Pericardium fibroblast (primary cell): ENCODE data around the genes CLCA4 and GBP4.

GRCh38 chr1:85579982-85580317 lies 611 bp upstream of the CCN1 start:
- RAMPAGE, long total RNA = no peak

DNA sequence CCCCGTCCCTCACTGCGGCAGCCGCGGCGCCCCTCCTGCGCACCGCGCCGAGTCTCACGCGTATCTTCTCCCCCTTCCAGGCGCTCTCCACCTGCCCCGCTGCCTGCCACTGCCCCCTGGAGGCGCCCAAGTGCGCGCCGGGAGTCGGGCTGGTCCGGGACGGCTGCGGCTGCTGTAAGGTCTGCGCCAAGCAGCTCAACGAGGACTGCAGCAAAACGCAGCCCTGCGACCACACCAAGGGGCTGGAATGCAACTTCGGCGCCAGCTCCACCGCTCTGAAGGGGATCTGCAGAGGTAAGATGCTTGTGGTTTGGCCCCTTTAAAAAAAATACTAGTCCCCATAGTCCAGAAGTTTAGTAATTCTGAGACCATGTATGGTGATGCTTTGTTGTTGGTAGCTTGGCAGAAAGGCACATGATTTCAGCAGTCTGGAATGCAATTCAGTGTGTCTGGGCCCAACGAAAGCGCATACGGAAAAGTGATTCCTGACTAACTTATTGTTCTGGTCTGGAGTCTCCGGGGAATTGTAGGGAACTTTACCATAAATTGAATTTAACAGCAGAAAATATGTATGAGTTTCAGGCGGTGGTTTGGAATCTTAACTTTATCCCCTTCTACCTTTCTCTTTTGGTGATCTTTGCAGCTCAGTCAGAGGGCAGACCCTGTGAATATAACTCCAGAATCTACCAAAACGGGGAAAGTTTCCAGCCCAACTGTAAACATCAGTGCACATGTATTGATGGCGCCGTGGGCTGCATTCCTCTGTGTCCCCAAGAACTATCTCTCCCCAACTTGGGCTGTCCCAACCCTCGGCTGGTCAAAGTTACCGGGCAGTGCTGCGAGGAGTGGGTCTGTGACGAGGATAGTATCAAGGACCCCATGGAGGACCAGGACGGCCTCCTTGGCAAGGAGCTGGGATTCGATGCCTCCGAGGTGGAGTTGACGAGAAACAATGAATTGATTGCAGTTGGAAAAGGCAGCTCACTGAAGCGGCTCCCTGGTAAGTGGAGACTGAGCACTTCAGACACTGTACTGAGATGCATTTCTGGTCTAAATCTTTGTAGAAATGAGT lies 1.1 kb downstream of the CCN1 start:
- RAMPAGE, long total RNA = no peak

DNA sequence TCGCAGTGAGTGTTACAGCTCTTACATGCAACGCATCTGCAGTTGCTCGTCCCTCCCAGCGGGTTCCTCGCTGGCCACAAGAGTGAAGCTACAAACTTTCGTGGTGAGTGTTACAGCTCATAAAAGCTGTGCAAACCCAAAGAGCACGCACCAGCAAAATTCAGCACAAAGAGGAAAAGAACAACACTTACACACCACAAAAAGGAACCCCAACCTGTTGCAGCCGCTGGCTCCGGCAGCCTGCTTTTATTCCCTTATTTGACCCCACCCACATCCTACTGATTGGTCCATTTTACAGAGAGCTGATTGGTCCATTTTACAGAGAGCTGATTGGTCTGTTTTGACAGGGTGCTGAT lies 23.6 kb upstream of the CLCA4 start:
- RAMPAGE, long total RNA = no peak

- RAMPAGE, long total RNA = no peak
These were observed at the start of gene CLCA4 for GRCh38 chr1:86546731-86547466. Gene CLCA4, plus strand, starts transcription at chr1:86547078.

GRCh38 chr1:86746022-86746379 lies 41.6 kb downstream of the SH3GLB1 start:
- RAMPAGE, long total RNA = no peak

GRCh38 chr1:86749069-86750099 lies 45.0 kb downstream of the SH3GLB1 start:
- RAMPAGE, long total RNA = no peak

GRCh38 chr1:87328419-87328600 lies 370 bp upstream of the LMO4 start:
- RAMPAGE, long total RNA = no peak

DNA sequence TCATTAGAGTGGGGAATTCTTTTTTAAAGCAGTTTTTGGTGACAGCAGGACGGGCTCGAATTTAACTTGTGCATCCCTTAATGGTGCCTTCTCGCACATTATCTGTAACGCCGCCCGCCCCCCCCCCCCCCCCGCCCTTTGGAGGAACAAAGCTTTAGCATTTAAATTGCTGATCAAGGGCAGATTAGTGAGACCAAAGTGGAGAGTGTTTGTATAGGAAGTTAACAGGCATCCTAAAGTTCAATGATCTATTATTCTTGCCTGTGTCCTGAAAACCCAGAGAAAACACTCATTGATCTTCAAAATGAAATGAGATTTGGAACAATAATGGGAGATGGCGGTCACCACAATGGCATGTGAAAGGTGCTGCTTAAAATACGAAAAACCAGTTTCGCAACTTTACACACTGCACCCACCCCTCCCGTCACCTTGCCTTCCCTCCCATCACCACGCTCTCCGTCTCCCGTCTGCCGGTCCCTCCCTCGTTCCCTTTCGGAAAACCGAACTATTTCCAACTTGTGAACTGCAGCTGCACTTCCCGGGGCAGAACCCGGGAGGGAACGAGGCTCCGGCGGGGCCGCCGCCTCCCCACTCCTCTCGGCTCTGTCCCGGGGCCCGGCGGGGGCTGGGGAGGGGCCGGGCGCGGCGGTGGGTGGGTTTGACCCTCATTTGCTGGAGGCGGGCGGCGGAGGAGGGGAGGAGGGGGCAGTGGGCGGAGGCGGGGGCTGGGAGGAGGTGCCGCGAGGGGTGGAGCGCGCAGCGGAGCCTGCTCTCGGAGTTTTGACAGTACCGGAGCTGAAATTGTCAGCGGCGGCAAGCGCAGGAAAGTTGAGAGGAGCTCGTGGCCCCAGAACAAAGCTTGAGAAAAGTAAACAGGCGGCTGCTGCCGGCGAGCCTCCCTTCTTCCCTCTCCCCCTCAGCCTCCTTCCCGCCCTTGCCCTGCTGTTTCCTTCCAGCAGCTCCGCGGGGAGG lies 2.6 kb downstream of the LMO4 start:
- RAMPAGE, long total RNA = no peak

DNA sequence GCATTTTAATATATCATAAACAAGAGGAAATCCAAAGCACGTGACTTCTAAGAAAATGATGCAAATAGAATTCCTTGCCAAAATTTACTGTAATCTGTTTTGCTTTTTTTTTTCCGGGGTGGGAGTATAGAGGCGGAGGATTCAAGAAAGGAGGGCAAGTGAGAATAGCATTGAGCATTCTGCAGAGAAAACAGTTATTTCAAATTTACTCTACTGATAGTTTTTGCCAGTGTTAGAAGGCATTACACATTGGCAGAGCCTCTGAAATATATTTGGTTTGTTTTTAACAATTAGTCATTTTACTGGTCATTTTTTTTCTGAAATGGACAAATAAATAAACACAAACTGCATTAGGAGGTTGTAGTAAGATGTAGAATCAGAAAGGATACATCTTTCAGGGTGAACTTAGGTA lies 498.4 kb downstream of the LMO4 start:
- RAMPAGE, long total RNA = no peak

DNA sequence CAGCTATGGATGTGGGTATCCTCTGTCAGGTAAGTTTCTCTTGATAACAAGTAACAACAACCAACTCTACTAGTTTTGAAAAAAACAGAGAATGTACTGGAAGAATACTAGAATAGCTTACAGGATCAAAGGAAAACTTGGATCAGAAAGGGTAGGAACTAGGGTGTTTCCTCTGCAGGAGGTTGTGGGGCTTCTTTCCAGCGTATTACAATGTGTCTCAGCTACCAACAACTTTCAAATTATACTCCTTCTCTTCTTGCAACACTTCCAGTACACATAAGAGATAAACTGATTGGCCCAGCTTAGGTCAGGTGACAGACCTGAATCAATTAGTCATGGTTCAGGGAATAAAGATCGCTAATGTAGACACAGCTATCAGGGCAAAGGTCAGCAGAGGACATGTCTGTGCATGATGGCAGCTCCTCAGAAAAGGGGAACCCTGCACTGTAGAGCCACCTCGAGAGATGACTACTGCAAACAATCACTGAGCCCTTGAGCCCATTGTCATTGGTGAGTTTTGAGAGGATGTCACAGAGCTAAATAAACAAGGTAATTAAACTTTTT lies 36.9 kb upstream of the PKN2 start:
- RAMPAGE, long total RNA = no peak

- RAMPAGE, long total RNA = no peak
These were observed 3.2 kb upstream of the GBP1 start for GRCh38 chr1:89068167-89068695.

GRCh38 chr1:89129832-89130399 lies 4.0 kb upstream of the GBP2 start:
- RAMPAGE, long total RNA = no peak

GRCh38 chr1:89197443-89197942 lies 1.2 kb downstream of the GBP4 start:
- RAMPAGE, long total RNA = no peak

GRCh38 chr1:89198136-89199169 lies at the start of gene GBP4:
Gene GBP4, minus strand, starts transcription at chr1:89198942.
- RAMPAGE, long total RNA = no peak

- RAMPAGE, long total RNA = no peak
These were observed 14.1 kb upstream of the GBP5 start for GRCh38 chr1:89286548-89287420.

DNA sequence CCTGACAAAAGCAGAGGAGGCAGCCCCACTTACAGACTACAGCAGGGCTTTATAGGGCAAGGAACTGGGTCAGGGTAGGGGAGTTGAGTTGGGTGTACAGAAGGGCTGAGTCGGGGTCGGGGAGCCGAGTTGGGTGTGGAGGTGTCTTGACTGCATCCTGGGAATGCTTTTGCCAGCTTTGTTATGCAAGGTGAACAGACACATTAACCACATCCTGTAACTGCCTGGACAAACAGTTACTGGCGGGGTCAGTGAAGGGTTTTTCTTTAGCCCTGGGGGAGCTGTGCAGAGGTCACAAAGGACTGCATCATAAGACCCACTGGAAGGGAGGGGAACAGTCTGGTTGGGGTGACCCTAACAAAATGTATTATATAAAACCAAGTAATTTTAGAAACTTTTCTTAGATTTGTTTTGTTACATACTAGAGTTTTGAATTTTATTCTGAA lies 39.2 kb upstream of the GBP5 start:
- RAMPAGE, long total RNA = no peak

DNA sequence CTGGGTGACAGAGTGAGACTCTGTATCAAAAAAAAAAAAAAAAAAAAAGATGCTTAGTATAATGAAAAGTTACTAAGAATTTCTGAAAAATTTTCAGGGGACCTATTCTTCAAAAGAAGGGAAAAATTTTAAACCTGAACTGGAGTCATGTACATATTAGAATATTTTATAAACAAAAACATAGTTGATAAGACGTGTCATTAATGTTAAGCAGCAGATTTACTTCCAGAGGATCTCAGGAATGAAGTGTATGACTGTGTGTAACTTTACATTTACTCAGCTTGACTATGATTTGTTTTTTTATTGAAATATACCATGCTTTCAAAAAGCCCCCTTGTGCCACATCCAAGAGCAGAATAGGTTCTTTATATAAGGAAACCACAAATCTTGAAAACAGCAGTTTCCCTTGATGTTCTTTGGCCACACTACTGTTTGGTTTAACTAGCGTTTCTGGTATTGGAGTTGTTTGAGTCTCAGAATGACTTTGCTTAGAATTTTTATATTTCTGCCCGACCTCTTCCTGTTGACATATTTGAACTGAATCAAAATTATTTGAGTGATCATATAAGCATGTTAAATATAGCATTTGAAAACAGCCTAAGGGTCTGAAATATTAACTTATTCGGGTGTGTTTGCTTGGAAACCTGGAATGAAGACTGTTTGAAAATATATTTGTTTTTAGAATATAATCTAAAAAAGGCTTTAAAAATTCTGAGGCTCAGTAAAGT lies 25.0 kb downstream of the LRRC8C start:
- RAMPAGE, long total RNA = no peak

- RAMPAGE, long total RNA = no peak
These were observed 91.8 kb downstream of the LRRC8C start for GRCh38 chr1:89724556-89725221.

- RAMPAGE, long total RNA = no peak
These were observed 173 bp upstream of the LRRC8D start for GRCh38 chr1:89820782-89820936.

- RAMPAGE, long total RNA = no peak
These were observed 965 bp downstream of the LRRC8D start for GRCh38 chr1:89821825-89822169.